AG09309 (cell line): ENCODE results near the genes ZFYVE16 and DHFR.

DNA sequence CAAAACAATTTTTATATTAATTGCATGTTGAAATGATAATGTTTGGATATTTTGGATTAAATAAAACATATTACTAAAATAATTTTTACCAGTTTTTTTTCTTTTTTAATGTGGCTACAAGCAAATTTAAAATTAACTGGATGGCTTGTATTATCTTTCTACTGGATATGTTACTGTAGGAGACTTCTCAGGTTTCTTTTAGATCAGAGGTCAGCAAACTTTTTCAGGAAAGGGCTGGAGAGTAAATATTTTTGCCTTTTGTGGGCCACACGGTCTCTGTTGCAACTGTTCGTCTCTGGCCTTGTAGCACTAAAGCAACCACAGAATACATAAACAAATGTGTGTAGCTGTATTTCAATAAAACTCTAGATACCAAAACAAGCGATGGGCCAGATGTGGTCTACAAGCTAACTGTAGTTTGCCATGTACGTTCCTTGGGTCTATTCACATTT is 32.7 kb upstream of the HOMER1 start:
- RRBS, result no CpG with 5 or more reads among the region's 4 CpGs

GRCh38 chr5:79630218-79630840 is 18.1 kb downstream of the TENT2 start:
- RRBS, result no CpG with 5 or more reads among the region's 6 CpGs

DNA sequence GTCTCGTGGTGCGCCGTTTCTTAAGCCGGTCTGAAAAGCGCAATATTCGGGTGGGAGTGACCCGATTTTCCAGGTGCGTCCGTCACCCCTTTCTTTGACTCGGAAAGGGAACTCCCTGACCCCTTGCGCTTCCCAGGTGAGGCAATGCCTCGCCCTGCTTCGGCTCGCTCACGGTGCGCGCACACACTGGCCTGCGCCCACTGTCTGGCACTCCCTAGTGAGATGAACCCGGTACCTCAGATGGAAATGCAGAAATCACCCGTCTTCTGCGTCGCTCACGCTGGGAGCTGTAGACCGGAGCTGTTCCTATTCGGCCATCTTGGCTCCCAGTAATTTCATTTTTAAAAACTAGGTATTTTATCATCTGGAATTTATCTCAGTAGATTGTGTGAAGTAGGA is 95.0 kb downstream of the CMYA5 start:
- RRBS, result no CpG with 5 or more reads among the region's 25 CpGs

DNA sequence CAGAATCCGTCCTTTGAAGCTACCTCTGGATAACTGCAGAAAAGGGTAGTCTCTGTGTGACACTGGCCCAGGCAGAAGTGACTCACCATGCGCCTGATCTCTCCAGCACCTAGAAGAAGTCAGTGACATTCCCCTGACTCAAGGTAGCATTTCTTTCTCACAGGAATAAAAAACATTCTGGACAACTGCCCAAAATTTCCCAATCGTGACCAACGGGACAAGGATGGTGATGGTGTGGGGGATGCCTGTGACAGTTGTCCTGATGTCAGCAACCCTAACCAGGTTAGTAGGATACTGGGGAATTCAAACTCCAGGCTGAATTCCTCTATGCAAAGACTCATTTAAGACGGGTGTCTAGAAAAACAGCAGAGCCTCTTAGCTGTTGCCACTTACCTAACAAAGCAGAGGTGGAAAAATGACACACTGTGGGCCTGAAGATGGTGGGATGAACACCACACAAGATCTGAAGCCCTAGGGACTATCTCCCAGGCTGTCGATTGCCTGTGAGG is 37.0 kb downstream of the THBS4 start:
- RRBS, result no CpG with 5 or more reads among the region's 6 CpGs

- RRBS, result no CpG with 5 or more reads among the region's 5 CpGs
Measured at GRCh38 chr5:80076720-80077141, 41.6 kb downstream of the THBS4 start.

- RRBS, result no CpG with 5 or more reads among the region's 10 CpGs
Measured at GRCh38 chr5:80142495-80143084, 107.4 kb downstream of the THBS4 start.

- RRBS, result no CpG with 5 or more reads among the region's 7 CpGs
Measured at GRCh38 chr5:80149925-80150449, 105.9 kb downstream of the SERINC5 start.

DNA sequence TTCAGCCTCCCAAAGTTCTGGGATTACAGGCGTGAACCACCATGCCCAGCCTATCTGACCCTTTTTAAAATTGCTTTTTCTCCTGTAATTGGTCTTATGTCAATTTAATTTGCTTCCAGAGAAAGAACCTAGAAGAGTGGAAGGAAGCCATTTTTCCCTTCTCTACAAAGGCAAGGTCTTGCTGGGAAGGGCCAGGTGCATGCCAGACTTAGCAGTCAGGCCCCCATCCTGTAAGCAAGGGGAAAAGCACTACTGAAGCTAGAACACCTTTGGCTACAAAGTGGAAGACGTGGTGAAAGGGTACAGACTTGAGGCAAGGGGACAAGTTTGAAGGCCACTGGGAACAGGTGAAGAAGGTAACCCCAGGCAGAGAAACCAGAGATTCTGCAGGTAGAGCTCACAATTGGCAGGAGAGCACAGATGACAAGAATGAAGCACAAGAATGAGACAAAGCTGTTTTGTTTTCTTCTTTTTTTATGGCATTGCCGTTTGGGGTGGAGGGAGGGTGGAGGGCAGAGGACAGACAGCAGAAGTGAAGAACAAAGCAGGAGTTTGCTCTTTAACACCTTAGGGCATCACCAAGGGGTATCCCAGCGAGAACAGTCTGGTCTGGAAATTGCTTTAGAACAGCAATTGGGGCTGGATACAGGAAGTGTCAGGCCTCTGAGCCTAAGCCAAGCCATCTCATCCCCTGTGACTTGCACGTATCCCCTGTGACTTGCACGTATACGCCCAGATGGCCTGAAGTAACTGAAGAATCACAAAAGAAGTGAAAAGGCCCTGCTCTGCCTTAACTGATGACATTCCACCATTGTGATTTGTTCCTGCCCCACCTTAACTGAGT is 72.8 kb downstream of the SERINC5 start:
- RRBS, result no CpG with 5 or more reads among the region's 7 CpGs

GRCh38 chr5:80189641-80190362 is 66.0 kb downstream of the SERINC5 start:
- RRBS, result no CpG with 5 or more reads among the region's 8 CpGs

- RRBS, result no CpG with 5 or more reads among the region's 8 CpGs
Measured at GRCh38 chr5:80217190-80217670, 38.6 kb downstream of the SERINC5 start.

GRCh38 chr5:80255442-80255929 is 362 bp downstream of the SERINC5 start:
- RRBS, result 1% methylated on average over 17 of the region's 49 CpGs

GRCh38 chr5:80407347-80408150 is at the start of gene ZFYVE16:
Gene ZFYVE16 (plus strand): TSS chr5:80408064.
- RRBS, result 2% methylated on average over 26 of the region's 59 CpGs

GRCh38 chr5:80654865-80655432 is at the start of gene DHFR:
Gene DHFR (minus strand): TSS chr5:80654983.
- RRBS, result no CpG with 5 or more reads among the region's 26 CpGs

DNA sequence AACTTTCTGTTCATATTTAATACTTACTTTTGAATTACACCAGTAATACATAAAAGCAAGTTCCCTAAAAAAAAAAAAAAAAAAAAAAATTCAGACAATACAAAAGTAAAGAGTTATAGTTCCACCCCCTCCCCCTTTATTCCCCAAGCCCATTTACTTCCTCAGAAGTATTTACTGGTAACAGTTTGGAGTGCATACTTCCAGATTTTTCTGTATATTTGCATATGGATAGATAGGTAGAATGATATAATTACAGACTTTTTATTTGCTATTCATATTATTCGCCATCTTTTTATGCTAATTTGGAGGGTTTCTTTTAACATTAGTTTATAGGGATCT is 88.9 kb downstream of the RASGRF2 start:
- RRBS, result no CpG with 5 or more reads among the region's 1 CpG

- RRBS, result no CpG with 5 or more reads among the region's 11 CpGs
Measured at GRCh38 chr5:81234062-81234643, 1.0 kb downstream of the CKMT2 start.

DNA sequence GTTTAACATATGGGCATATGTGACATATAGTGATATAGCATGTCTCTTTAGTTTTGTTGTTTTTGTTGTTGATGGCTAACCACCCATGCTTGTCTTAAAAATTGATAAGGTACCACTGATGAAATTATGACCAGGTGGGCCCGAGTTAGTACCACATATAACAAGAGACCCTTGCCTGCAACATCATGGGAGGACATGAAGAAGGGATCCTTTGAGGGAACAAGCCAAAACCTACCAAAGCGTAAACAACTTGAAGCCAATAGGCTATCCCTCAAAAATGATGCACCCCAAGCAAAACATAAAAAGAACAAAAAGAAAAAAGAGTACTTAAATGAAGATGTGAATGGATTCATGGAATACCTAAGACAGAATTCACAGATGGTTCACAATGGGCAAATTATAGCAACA is 3.2 kb downstream of the ZCCHC9 start:
- RRBS, result no CpG with 5 or more reads among the region's 2 CpGs

GRCh38 chr5:81361468-81362122 is 32.3 kb downstream of the ACOT12 start:
- RRBS, result no CpG with 5 or more reads among the region's 2 CpGs

GRCh38 chr5:81607995-81608580 is 142.8 kb downstream of the SSBP2 start:
- RRBS, result no CpG with 5 or more reads among the region's 1 CpG

DNA sequence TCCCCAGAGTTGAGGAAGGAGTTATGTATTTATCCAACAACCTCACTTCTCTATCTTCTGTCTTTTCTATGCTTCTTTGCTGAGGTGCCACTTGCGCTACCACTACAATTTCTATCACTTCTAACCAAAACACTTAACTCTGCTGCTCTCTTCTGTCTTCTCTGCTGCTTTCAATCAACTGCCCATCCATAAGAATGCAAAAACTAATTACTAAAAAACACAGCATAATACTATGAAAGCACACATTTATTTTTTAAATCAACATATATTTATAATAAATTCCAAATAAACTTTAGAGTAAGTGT is 27.1 kb downstream of the SSBP2 start:
- RRBS, result no CpG with 5 or more reads among the region's 1 CpG

- RRBS, result 4% methylated on average over 19 of the region's 56 CpGs
Measured at GRCh38 chr5:81749305-81750250, 1.3 kb downstream of the SSBP2 start.